ENCODE results near the gene TMEM178A.

DNA sequence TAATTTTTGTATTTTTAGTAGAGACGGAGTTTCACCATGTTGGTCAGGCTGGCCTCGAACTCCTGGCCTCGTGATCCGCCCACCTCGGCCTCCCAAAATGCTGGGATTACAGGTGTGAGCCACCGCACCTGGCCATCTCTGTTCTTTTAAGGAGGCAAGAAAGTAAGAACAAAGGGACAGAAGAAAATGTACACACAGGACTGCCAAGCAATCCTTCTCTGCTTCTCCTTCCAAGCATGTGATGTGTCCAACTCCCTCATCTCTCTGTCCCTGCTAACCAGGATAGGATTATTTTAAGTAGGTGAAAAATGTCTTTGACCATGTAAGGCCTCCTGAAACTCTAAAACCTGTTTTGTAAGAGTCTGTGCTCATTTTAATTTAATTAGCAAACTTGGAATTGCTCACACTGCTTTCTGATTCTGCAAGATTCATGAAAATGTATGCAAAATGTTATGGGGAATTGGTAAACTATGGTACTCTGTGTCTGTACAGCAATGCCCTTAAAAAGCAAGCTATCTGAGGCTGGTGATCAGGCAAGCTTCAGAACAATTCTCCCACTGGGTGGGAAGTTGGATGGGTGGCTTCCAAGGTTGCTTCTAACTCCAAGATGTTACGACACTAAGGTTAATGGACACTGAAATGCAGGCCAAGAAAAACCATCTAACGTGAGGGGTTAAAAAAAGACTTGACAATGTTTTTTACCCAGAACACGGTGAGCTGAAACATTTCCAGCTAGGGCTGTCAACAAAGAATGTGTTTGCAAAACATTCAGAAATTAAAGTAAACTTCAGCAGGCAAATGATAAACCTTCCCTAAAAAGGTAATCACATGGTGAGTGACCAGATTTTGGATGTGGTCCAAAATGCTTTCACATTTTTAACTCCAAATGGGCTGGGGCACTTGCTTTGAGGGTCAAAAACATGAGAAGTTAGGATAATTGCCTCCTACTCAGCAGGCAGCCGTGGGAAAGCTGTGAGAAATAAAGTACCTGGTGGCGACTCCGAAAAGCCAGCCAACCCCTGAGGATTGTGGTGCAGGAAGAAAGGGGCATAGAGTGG is 89.6 kb upstream of the ATL2 start:
- PRO-cap = no peak

- PRO-cap = no peak
Measured at GRCh38 chr2:38533742-38534135, 69.0 kb downstream of the HNRNPLL start.

GRCh38 chr2:38535821-38536464 is 66.8 kb downstream of the HNRNPLL start:
- PRO-cap = unidirectional peak, plus-strand start at chr2:38535995; bidirectional peak, plus-strand start at chr2:38536323, minus-strand start at chr2:38536249

GRCh38 chr2:38620502-38620757 is 17.7 kb upstream of the HNRNPLL start:
- PRO-cap = no peak

- PRO-cap = no peak
Measured at GRCh38 chr2:38643569-38644280, 22.2 kb upstream of the GALM start.

- PRO-cap = bidirectional peak, plus-strand start at chr2:39124011, minus-strand start at chr2:39123921; bidirectional peak, plus-strand start at chr2:39124071, minus-strand start at chr2:39124044
Measured at GRCh38 chr2:39123672-39124188, 2.9 kb upstream of the SOS1 start.

- PRO-cap = no peak
Measured at GRCh38 chr2:39128006-39128361, 7.1 kb upstream of the SOS1 start.

GRCh38 chr2:39321678-39322763 is 115.1 kb downstream of the MAP4K3 start:
- PRO-cap = no peak

DNA sequence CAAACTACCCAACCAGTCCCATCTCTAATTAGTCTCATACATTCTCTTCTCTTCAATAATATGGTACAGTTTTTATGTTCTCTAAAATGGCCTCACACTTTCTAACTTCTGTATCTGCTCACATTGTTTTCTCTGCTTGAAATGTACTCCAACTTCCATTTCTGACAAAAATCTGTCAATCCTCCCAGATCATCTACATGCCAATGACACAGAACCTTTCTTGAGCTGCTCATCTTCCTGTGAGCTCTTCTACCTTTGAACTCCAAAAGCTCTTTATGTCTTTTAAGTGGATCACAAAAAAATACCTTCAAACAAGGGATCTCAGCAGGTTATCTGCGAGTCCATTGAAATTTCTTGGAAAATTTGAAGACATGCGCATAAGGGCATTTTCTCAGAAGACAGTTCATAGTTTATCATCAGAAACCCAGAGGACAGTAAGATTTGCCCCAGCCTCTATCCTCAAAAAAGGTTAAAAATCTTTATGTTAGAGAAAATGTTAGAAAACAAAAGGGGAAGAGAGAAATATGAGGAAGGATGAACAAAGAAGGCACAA is 101.5 kb downstream of the MAP4K3 start:
- PRO-cap = no peak

GRCh38 chr2:39665775-39666688 is at the start of gene TMEM178A:
Gene TMEM178A (plus strand): TSS chr2:39665917.
- PRO-cap = bidirectional peak, plus-strand start at chr2:39665919, minus-strand start at chr2:39665663; bidirectional peak, plus-strand start at chr2:39666056, minus-strand start at chr2:39666065; unidirectional peak, minus-strand start at chr2:39666156; unidirectional peak, minus-strand start at chr2:39666281

DNA sequence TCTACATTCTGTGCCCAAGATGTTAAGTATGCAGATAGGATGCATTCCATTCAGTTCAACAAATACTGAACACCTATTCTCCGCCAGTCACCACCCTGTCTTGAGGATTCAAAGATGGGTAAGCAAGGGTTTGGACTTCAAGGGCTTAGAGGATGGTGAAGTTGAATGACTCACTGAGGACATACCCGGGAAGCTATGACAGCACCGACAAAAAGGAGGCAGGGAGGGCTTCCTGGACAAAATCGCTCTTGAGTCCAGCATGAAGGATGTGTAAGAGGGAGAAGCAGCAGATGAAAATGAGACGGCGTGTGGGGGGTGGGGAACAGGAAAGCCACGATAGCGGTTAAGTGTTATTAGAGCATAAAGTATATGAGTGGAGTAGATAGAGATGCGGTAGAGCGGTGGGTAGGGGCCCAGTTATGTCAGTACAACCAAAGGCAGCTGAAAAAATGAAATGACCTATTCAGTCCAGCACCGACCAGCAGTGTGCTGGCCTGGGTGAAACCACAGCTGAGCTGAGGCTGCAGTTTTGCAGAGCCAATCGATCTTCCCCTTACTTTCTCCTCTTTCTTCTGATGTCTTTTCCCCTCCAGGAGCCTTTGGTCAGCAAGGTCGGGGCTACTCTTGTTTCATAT is 1.8 kb upstream of the THUMPD2 start:
- PRO-cap = no peak

DNA sequence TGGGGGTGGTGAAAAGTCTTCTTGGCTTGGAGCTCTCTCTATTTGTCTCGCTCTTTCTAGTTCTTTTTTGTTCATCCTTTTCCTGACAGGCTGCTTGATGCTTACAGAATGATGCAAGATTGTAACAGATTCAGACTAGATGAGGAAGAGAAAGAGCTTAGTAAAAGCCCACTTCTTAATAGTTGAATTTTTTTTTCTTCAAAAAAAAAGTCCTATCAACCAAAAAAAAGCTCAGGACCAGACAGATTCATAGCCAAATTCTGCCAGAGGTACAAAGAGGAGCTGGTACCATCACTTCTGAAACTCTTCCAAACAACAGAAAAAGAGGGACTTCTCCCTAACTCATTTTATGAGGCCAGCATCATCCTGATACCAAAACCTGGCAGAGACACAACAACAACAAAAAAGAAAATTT is 231.2 kb downstream of the SLC8A1 start:
- PRO-cap = no peak

- PRO-cap = no peak
Measured at GRCh38 chr2:40250961-40251628, 200.8 kb downstream of the SLC8A1 start.

DNA sequence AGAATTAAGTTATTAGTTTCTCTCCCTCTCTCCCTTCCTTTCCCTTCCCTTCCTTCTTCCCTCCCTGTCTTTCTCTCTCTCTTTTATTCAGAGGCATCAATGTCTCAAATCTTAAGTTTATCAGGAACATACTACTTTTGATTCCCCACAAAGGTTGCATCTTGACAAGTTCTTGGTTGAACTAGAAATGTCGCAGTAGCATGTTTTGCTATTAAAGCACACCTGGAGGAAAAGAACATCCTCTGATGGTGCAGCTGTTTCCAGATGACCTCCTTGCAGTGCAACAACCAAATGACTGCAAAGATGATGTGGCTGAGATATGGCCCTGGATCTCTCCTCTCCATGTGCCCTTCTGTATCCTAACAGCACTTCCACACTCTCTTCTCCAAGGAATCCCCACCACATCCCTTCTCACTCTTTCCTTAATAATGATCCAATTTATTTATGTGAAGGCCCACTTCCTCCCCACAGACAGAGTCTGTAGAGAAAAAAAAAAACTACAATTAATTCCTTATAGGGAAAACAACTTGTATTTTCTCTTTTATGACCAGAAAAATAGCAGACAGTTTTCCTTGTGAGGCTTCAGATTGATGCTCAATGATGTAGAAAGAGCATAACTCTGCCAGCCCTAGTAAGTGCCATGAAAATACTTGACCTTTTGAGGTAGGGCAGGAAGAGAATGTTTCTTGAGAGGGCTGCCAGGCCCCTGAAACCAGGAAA is 127.1 kb downstream of the SLC8A1 start:
- PRO-cap = no peak

DNA sequence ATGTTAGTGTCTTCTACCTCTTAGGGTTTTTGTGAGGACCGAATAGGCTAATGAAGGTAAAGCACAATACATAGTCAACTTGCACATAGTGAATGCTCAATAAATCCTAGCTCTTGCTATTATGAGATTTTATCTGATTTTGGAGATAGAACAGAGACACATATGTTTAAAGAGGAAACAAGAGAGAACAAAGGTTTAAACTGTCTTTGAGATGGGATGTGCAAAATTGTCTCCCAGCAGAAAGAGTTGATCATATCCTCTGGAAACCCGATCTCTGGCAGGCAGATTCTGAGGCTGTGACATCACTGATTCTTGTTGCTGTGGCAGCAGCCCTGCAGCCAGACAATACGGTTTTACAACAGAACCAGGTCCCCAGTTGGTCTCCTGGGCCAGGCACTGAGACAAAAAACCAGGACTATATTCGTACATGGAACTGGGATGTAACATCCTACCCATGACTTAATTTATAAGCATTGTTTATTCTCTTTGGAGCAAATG is 80.3 kb downstream of the SLC8A1 start:
- PRO-cap = no peak

DNA sequence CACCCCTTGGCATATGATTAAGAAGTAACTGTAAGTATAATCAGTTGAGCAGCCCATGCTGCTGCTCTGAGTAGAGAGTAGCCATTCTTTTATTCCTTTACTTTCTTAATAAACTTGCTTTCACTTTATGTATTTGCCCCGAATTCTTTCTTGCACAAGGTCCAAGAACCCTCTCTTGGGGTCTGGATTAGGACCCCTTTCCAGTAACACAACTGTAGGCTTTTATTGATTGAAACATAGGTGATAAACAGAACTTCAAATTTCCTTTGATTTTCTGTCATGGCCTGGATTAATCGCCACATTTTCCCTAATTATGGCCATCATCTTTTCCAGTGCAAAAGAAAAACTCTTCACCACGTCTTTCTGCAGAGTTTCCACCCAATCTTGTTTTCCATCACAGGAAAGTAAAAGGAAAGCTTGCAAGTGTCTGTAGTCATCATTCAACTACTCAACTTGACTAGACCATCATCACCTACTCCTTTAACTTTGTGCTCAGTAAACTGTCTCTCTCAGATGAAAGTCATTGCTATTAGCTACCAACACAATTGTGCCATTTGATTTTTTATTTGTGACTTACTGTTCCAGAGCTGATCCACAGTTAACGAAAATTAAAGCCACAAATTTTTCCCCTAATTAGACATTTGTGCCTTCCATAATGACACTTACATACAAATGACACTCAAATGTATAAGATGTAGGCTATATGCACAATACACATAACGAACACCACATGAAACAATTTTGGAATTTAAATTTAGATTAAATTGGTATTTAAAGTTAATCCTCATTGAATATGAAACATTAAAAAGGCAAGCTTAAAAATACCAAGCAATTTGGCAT is 49.3 kb downstream of the SLC8A1 start:
- PRO-cap = no peak

GRCh38 chr2:40452363-40452633 is 408 bp upstream of the SLC8A1 start:
- PRO-cap = unidirectional peak, minus-strand start at chr2:40452400; unidirectional peak, minus-strand start at chr2:40452428

DNA sequence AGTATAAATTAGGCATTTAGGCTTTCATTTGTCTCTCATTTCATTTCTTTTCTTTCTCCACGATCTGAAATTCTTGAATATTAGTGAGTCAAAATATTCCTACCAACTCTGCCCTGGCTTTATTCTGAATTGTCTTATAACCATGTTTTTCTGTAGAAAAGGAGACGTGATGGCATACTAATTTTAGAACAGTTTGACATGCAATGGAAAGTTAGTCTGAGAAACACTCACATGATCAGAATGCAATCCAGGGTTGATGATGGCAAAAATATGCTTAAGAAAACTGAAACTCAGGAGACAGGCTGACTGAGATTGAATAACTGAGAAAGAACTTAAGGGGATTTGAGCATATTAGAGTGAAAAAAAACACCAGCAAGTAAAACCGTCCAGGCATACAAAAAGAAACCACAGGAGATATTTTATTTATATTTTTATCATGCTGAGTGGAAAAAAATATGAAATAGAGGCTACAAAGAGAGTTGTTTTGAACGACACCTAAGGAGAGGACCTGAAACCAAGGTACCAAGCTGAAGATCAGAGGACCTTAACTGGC is 437.3 kb upstream of the PKDCC start:
- PRO-cap = no peak

- PRO-cap = no peak
Measured at GRCh38 chr2:41907615-41907840, 140.3 kb upstream of the PKDCC start.

GRCh38 chr2:41907841-41908226 is 140.0 kb upstream of the PKDCC start:
- PRO-cap = no peak